GM23248 (cell line): ENCODE measurements around a stretch of chr6.

- RAMPAGE, long total RNA, result no peak
Observed at GRCh38 chr6:160067434-160068063, 54.1 kb upstream of the SLC22A1 start.

DNA sequence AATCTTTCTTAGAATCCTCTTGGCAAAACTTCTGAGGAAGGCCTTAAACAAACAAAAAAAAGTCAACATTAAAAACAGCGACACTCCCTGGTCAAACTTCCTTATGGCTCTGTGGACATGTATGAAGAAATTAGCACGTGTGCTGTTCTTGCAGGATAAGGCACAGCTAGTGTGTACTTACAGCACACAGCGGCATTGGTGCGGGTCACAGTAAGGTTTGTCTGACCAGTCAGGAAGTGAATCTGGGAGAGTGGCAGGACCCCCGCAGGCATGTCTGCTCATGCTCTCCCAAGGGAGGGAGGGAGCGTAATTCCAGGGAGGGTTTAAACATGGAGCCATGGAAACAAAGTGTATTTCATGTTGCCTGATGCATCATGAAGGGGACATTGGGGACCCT, 38.9 kb downstream of the SLC22A1 start:
- RAMPAGE, long total RNA, result no peak

- RAMPAGE, long total RNA, result no peak
Observed at GRCh38 chr6:160349685-160350168, 1.5 kb downstream of the SLC22A3 start.

- RAMPAGE, long total RNA, result no peak
Observed at GRCh38 chr6:160446777-160447678, 98.8 kb downstream of the SLC22A3 start.

DNA sequence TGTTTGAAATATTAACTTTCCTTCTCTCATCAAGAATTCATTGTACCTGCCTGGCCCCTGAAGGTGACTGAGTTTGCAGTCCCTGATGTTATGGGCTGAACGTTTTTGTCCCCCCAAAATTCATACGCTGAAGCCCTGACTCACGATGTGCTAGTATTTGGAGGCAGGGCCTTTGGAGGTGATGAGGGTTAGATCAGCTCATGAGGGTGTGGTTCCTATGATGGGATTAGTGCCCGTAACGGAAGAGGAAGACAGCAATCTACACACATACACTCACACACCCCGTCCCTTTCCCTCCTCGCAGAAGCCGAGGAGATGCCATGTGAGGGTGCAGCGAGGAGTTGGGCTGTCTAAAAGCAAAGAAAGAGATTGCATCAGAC, 64.9 kb upstream of the MAP3K4 start:
- RAMPAGE, long total RNA, result no peak

GRCh38 chr6:160973343-160973861, 18.2 kb upstream of the MAP3K4 start:
- RAMPAGE, long total RNA, result no peak

DNA sequence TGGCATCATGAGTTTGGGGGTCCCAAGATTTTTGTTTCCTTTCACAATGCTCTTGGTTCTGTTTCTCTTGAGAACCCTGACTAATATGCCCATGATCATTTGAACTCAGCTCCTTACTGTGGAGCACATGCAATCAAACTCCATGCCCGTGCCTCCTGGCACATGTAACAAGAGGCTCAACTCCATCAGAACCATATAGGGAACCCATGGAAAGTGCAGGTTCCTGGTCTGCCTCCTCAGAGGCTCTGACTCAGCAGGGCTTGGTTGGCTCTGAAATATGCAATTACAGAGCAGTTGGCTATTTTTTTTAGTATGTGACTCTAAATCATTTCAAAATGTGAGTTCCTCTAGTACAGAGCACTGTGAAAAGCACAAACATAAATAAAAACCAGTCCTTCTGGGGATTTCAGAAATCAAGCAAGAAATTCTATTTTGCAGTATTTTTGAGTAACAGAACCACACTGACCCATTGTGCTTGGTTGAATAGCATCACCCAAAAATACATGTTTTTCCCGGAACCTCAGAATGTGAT, 13.4 kb upstream of the MAP3K4 start:
- RAMPAGE, long total RNA, result no peak

GRCh38 chr6:160992144-160992741, 674 bp downstream of the MAP3K4 start:
- RAMPAGE, long total RNA, result no peak

DNA sequence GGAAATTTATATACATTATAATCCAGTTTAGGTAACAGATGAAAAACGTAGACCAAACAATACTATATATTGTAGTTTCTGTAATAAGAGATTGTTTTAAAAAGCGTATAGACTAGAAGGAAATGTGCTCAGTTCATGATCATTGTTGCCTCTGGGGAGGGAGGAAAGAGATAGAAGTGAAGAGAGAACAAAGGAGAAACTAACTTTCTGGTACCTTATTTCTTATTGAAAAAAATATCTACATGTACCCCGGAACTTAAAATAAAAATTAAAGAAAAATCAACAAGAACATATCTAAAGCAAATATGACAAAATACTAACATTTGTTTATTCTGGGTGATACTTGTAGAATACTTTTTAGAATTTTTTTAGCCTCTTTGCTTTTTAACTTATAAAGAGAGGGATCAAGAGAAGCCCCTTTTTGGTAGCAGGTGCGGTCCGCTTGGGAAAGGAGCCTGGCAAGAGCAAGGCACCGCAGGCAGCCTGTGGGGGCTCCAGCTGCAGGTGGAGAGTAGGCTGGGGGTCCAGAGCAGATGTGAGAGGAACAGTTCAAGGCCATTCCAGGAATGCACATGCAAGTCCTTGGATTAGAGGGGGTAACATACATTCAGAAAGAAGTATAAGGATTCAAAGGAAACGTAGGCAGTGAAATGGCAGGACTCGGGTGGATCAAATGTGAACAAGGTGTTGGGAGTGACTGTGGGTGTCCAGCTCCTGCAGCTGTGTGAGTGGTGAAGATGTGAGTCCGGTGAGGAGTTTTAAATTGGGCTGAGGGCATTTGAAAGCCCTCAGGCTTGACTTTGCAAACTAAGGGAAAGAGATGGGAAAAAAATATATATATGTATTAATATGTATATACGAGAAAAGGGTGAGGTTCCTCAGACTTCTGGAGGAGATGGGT, 85.7 kb downstream of the MAP3K4 start:
- RAMPAGE, long total RNA, result no peak

- RAMPAGE, long total RNA, result no peak
Observed at GRCh38 chr6:161098162-161098544, 106.6 kb downstream of the MAP3K4 start.

DNA sequence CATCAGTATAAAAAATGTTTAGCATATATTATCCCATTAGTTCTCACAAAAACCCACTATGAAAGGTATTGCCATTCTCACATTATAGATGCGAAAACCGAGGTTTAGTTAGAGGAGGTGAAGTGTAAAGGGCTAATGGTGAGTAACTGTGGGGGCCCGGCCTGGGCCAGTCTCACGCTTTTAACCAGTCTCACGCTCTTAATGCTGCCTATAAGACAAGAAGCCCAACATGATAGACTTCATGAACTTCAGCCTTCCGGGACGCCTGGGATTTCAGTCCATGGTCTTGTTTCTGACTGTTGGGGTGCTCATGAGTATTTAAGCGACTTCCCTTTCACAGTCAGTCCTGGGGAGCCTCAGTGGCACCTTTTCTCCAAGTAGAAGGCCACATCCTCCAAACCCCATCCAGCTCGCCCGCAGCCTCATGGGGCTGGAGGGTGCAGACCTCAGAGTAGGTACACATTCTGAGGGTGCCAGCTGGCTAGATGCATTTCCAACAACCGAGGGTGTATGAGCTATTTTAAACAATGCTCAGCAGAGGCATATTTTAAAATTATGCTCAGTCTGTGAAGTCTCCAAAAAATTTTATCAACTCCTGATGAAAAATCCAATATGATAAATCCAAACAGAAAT, 31.7 kb downstream of the AGPAT4 start:
- RAMPAGE, long total RNA, result no peak

GRCh38 chr6:161274355-161274584, 409 bp upstream of the AGPAT4 start:
- RAMPAGE, long total RNA, result no peak

DNA sequence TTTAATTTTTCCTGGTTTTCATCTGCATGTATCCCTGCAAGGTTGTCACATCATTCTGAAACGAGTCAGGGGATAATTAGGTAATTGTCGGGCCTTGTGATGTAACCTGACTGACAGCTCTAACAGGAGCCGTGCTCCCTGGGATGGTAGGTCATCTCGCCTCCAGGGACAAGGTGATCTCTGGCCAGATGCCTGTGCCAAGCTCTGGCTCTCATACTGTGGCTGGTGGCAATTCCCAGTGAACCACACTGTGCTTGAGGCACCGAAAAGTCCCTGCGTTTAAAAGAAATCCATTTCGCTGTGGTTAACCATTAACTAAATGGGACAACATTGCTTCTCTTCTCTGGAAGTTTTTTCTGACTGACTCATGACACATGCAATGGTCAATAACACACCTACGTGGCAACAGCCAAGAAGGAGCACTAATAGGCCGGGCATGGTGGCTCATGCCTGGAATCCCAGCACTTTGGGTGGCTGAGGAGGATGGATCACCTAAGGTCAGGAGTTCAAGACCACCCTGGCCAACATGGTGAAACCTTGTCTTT, 669.3 kb downstream of the PRKN start:
- RAMPAGE, long total RNA, result no peak

DNA sequence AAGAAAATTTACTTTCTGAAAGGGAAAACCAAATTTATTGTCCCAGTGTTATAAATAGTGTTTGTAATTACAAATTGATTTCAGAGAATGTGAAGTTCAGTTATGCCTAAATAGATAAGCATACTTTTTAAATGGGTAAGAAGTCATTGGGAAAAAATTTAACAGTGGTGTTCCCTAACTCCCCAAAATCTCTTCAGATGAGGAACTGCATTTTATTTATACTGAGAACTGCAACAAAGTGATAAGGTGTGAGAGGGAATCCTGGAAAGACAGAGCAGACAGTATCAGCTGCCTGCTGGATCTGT, 496.3 kb downstream of the PRKN start:
- RAMPAGE, long total RNA, result no peak

DNA sequence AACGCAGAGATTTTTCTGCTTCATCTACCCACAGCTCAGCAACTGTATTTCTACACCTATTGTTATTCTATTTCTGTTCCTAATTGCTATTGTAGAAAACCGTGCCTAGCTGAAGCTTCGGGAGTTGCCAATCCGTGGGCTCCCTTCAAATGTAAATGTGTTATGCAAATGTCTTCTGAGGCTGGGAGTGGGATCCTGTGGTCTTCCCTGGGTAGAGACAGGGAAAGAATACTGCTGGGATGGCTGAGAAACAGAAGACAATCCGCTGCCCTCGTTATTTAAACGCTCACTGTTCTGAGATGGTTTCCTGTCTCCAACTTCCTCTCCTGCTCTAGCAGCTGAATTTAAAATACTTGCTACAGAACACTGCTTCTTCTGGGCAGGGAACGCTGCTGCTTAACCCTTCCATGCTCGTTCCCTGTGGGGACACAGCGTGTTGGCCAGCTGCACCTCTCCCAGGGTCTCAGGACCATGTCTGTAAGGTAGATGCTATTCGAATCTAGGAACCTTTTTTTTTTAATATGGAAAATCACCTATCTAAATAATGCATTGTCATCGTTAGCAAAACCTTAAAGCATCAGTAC, 154.0 kb upstream of the QKI start:
- RAMPAGE, long total RNA, result no peak

DNA sequence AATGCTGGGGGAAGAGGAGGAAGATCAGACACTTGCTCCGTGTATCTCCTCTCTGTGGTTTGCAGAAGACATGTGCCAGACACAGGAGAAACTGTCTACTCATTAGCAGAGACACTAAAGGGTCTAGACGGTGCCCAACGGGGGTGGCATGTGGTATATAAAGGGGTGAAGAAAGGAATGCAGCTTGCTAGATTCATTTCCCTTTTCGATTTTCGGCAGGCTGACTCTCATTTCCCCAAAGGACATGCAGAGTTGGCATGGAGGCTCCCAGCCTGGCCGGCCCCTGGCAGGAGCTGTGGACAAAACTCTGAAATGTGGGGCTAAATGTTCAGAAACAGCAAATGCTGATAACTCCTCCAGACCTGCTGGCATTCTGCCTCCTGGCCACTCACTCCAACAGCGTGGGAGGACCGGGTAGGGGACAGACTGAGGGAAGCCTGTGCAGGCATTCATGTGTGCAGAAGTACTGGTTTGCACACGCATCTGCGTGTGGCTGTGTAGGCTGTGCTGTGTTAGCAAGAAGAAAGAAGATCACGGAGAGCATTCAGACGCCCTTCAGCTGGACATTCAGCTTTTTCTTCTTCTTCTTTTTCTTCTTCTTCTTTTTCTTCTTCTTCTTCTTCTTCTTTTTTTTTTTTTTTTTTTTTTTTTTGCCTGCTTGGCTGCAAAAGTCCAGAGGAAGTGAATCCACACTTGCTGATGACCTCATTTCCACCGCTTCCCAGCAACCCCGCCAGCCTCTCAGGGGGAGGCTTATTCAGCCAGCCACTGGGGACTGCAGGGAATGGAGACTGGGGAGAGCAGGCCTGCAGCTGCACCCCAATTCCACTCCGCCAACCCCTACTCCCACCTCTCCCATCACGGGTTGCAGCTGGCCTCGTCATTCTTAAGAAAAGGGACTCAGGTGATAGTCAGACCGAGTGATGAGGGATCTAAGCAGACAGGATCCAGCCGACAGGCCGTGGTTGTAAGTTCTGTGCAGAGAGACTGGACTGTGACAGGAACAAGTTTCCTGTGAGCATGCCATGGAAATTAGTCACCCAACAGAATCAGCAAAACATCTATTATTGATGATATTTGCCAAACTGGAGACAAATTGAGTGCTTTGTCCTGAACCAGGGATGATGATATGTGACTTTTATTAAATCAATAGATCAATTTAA, 59.2 kb upstream of the QKI start:
- RAMPAGE, long total RNA, result no peak

GRCh38 chr6:163392332-163393049, 22.0 kb upstream of the QKI start:
- RAMPAGE, long total RNA, result no peak

DNA sequence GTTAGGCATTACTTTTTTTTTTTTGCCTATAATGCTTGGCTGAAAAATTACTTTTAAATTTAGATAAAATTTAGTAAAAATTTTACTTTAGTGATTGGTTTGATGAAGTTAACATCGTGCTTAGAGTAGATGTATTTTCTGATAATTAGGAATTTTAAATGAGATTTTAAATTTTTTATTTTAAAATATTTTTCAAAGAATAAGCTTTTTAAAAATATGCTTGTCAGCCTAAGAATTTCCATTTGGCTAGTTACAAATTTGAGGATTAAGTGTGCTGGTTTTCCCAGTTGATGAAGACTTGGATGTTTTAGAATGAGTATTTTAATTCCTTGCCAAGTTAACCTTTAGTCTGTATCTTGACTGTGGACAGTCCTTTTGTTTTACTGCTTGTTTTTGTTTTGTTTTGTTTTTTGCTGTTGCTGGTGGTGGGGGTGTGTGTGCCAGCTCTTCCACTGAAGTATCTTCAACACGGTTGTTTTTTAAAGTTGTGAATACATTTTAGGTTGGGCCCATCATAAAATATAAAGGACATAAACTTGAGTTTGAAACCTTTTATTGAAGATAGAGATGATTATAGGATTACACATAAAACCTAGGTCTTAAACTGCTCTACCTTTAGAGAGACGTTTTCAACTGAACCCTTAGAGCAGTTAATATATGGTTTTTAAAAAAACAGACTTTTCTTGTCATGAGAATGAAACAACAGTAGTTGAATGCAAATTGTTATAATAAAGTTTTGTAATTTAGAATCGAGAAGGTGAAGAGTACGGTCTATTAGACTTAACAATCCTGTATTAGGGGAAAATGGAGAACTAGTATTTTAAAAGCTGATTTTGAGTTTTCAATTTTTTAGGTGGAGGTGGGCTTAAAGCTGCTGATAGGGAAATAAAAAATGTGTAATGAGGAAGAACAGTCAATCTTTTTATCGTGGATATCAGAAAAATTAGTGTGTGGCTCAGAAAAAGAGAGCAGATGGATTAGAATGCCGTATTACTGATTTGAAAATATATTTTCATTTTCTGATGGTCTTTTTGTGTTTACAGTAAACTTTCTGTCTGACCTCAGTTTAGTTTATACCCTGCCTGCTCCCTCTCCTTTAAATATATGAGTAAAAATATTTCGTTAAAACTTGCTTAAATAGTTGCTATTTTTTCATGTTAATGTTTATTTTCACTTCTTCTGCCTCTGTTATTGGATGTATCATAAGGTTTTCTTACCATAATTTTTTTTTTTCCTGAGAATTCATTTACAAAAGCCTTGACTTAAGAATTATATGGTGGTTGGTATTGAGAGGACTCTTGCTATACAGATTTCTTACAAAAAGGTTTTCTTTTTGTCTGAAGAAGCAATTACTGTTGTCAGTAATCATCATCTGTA, 4.1 kb downstream of the QKI start:
- RAMPAGE, long total RNA, result no peak

DNA sequence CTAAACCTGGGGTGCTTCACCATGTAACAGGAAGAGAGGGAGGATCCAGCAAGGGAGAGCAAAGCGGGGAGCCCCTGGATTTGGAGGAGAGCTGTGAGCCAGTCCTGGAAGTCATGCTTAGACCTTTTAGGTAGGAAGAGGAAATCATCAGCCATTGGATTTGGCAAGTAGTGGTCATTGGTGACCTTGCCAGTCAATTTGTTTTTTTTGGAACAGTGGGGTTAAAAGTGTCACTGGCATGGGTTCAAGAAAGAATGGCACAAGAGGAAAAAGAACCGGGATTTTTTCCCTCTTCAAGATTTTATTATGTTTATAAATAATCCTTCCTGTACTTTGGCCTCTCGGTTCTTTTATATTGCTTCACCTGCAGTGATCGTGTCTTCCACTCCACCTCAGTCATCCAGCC, 124.6 kb downstream of the QKI start:
- RAMPAGE, long total RNA, result no peak

- RAMPAGE, long total RNA, result no peak
Observed at GRCh38 chr6:163701791-163702132, 287.2 kb downstream of the QKI start.